ENCODE measurements around a stretch of chr6.

DNA sequence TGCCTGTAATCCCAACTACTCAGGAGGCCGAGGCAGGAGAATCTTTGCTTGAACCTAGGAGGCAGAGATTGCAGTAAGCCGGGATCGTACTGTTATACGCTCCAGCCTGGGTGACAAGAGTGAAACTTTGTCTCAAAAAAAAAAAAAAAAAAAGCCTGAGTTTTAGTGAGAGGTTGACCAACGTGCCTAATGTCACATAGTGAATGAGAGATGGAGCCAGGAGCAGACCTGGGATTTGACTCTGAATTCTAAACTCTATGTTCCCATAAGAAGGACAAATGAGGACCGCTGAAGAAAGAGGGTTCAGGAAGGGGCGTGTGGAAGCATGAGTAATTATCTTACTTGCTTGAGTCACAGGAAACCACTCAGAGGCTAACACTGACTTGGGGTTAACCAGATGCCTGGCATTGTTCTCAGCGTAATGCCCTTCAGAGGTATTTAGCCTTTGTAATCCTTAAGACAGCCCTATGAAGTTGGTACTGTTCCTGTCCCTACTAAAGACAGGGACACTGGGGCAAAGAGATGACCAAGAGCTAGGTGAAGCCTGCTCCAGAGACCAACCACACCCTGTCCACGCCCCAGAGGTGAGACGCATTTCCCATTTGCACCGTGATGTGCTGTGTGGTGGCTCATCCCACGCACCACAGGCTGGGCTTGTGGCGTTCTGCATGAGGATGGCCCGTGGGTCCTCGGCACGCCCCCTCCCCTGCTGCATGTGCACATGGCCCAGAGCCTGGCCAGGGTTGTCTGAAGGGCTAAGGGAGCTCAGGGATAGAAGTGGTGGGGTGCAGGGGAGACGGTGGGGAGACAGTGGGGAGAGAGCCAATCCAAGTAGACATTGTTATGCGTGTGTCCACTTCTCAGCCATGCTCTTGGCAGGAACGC lies 70.7 kb downstream of the SYTL3 start:
- PRO-cap, result no peak

DNA sequence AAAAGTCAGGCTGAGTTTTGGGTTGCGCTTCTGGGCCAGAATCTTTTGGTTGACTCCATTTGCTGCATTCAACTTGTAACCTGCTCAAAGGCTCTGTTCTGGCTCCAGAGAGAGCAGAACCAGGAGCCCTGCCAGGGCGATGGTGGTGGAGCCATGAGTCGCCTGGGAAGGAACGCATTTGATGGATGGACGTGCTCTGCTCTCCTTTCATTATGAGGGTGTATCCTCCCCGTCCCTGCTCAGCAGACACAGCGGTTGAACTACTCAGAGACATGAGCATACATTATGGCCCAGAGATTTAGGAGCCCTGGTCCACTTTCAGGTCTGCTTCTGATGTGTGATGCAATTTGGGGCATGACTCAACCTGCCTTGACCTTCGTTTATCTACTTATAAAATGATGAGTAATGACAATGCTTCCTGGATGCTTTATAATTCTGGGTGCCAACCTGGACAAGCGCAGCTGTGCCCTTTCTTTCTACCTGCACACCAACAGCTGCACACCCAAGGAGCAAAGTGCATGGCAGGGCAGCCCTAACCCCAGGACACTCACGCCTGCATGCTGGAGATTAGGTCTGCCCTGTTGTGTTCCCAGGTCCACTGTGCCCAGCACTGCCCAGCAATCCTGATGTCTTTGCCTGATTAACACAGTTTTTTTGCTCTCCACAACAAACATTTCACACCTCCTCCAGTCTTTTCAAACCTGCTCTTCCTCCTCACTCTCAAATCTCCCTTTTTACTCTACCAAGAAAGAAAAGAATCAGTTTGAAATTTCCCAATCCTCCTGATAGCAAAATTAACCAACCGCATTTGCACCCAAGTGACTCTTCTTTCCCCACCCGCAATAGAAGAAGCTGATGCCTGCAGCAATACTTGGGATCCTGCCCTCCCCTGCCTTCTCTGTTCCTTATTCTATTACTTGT lies 81.3 kb downstream of the EZR start:
- PRO-cap, result no peak

DNA sequence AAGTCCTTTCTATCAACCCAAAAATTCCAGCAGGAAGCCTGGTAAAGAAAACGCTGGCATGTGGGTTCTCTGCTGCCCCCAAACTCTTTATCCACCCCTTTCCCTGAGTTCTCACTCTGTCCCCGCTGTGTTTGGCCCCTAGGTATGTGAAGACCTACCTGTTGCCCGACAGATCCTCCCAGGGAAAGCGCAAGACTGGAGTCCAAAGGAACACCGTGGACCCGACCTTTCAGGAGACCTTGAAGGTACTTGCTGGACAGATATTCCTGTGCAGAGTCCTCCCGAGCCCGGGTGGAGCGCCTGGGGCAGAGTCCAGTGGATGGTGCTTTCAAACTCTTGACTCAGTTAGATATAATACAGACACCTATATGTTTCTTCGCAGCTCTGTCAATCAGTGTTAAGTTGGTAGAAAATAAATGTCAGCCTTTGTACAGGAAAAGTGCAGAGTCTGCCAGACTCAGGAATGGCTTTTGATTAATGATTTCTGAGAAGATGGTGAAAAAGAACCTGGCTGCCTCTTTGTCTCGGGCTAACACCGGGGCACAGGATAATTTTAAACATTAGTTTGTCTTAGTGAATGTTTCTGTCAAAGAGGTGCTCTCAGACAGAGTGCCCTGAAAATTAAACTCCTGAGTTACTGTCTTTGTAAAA lies 67.3 kb downstream of the EZR start:
- PRO-cap, result no peak

DNA sequence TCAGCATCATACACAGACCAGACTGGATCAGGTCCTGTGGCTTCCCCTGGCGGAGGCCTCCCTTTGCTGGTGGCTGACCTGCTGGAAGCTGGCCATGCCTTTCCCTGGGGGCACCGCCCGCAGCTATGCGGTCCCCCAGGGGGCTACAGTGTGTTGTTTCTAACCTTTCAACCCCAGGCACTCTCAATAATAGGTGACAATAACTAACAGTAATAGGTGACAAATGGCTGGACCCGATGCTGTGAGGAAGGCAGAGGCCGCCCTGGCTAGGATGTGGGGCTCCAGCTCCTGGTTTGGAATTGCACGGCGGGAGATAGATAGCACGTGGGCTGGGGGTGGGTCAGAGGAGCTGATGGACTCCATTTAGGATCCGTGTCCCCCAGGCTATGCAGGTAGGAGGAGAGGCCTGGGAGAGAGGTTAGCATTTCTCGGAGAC lies 61.5 kb downstream of the EZR start:
- PRO-cap, result no peak

- PRO-cap, result no peak
Observed at GRCh38 chr6:158772539-158773634, 46.3 kb downstream of the EZR start.

DNA sequence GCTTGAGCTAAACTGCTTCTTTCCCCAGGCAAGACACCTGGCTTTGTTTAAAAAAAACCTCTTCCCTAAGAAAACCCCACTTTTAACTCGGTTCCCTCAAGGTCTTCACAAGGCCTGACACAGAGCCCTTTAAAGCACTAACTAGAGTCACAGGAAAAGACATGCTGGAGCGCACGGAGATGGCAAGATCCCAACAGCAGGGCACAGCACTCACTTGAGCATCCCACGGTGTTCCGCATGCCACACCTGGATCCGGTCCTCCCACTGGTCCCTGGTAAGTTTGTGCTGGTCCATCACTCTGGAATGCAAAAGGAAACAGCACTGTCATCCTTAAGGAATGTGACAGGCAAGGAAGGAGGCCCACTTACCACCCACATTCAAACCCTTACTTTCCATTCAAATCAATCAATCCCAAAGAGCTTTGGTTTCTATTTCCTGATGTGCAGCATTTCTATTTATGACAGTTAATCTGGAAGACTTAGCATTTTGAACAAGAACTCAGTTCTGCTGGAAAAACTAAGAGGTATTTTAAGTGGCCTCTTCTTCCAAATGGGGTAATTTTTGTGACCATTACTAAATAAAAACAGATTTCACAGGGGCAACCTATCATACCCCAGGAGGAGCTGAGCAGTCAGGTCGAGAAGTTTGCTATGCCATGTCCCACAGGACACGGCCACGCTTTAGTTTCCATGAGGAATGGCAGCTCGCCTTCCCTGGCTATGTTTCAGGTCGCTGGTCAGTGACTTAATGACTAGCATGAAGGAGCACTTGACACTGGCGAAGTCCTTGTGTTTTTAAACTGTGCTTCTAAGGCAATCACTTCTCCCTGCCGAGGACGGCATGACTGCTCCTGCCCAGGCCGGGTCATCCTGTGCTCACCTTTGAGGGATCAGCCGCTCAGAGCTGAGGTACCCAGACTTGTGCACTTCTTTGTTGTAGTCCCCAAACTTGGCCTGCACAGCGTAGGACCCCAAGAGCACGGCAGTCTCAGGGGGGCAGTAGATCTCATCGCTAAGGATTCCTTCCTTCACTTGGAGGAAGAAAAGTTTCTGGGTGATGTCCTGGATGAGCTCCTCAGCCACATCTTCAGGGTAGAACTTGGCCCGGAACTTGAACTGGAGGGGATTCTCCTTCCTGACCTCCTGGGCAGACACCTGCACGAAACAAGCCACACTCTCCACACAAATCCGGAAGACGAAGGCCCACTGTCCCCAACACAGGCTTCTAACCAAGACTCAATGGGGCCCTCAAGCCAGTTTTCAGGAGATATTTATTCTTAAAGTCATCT lies 34.3 kb downstream of the EZR start:
- PRO-cap, result no peak

- PRO-cap, result no peak
Observed at GRCh38 chr6:158789190-158789905, 29.8 kb downstream of the EZR start.

DNA sequence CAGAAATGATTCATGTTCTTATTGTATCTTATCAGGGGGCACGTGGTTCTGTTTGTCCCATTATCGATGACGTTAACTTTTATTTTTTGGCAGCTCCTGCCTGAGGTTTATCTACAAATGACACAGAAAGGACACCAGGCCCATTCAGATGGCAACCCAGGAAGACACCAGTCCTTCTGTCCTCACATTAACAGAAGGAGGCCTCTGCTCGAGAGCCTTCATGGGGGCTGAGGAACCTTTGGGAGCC lies 41.2 kb upstream of the EZR start:
- PRO-cap, result no peak

DNA sequence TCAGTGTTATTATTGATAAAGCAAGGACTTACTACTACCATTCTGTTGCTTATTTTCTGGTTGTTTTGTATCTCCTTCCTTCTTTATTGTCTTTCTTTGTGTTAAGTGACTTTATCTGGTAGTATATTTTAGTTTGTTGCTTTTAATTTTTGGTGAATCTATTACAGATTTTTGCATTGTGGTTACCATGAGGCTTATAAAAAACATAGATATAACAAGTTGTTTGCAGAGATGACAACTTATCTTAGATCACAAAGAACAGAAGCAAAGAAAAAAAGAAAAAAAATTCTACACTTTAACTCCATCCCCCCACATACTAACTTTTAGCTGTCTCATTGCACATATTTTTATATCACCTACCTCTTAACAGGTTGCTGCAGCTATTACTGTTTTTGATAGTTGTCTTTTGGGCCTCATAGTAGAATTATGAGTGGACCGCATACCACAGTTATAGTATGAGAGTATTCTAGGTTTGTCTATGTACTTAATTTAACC lies 12.5 kb downstream of the RSPH3 start:
- PRO-cap, result no peak

DNA sequence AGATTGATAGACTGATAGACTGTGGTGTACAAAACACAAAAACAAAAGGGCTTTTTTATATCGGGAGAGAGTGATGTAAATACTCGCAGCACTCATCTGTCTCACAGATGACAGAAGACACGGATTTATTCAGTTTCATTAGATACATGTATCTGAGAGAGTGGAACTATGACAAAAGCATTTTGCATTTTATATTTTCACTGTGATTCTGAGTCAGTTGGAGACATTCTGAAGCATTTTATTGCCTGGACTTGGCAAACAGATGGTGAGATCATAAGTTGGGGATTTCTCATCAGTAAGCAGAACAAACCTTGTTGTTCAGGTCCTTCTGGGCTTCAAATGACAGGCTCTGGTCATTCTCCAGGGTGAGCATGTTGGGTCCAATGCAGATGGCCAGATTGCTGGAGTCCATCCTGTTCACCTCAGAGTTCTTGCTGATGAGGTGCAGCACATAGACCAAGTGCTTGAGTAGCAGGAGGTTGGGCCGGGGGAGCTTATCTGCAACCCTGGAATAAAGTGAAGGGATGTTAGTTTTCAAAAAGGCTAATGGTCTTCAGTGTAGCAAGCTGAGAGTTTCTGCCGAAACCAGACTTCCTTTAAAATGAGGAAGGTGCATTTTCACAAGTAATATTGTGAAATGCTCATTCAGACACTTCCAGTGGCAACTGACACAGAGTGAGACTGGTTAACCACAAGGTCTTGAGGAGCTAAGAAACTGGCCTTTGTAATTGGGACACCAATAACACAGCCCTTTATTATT lies 5.8 kb downstream of the TAGAP start:
- PRO-cap, result no peak

DNA sequence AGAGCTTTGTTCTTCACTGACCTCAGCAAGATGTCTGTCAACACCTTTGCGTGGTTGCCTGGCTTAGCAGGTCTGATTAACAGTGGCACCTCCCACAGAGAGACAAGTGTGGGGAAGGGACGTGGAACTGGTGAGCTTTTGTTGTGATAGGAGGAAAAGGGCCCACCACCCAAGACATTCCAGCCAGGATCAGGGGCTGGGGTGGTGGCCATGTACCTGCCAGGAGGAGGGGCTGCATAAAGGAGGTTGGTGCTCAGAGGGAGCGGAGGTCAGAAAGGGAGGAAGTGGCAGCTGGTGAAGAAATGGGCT lies 202.4 kb downstream of the SOD2 start:
- PRO-cap, result no peak

DNA sequence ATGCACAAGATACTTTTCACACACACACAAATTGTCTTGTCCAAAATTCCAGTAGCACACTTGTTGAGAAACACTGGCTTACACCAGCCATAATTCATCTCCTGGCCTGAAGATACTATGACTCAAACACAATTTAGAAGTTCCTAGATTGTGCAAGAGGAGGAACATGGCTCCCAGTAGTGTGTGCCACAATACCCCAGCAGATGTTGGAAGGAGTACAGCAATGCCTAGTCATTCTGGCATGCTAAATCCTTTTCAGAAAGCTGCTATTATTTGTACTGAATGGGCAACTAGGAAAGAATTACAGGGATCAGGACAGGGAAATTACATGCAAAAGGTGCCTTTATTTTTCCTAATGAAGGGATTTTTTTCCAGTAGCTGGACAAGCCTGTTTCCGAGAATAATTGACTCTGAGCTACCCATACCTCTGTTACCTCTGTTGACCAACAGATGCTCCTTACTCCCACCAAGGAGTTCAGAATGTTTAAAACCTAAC lies 10.5 kb upstream of the WTAP start:
- PRO-cap, result no peak

DNA sequence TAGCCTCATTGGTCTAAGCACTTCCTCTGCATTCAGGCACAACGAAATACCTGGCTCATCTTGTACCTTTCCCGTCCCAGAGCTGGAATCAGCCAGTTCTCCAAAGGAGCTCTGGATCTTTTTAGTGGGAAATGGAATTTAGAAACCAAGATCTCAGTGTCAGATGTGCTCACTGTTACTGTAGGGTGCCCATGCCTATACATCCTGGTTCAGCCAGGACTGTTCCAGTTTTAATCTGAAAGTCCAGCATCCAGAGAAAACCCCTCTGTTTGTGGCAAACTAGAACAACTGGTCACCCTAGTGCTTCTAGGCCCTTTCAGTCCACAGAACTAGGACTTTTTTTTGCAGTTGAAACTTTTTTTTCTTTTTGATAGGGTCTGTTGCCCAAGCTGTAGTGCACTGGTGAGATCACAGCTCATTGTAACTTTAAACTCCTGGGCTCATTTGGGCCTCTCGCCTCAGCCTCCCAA lies 3.9 kb upstream of the WTAP start:
- PRO-cap, result no peak

- PRO-cap, result bidirectional peak, plus-strand start at chr6:159727127, minus-strand start at chr6:159726933; bidirectional peak, plus-strand start at chr6:159727575, minus-strand start at chr6:159727408
Observed at GRCh38 chr6:159726452-159727480, 540 bp upstream of the WTAP start.

DNA sequence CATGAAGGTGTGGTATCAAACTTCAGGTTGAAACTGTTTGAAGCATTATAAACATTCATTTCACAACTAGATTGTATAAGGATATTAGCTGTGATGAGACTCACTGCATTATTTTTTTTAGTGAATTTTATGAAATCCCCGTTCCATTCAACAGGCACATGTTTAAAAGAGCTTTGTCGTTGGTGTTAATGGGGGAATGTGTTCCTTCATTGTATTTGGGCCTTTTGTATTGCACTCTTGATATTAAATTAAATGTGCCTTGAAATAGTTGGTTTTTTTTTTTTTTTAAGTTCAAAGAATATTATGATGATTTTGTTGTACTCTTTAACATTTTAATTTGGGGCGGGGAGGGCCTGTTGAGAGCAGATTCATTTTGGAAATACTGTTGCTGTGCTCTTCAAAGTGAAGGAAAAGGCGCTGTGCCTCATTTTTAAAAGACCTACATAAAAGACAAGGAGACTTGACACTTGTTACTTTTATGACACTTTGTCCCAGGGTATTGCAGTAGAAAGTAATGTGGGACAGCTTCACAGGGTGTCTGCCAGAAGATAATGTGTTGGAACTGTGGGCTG lies 12.6 kb upstream of the ACAT2 start:
- PRO-cap, result no peak

GRCh38 chr6:159750578-159751623 lies 10.9 kb upstream of the ACAT2 start:
- PRO-cap, result no peak

DNA sequence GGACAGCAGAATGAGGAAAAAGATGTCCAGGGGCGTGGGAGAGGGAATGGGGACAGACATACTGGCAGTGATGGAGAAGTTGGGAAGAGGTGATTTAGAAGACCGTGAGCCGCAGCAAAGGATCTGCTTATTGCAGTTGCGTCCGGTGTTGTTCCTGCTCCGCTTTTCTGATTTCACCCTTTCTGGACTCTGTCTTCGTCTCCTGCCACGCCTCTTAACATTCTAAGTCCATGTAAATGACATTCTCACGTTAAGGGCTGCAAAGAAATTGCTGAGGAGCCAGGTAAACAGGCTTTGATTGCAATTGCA lies 336 bp upstream of the PNLDC1 start:
- PRO-cap, result no peak

- PRO-cap, result no peak
Observed at GRCh38 chr6:159807353-159807673, 7.2 kb downstream of the PNLDC1 start.

DNA sequence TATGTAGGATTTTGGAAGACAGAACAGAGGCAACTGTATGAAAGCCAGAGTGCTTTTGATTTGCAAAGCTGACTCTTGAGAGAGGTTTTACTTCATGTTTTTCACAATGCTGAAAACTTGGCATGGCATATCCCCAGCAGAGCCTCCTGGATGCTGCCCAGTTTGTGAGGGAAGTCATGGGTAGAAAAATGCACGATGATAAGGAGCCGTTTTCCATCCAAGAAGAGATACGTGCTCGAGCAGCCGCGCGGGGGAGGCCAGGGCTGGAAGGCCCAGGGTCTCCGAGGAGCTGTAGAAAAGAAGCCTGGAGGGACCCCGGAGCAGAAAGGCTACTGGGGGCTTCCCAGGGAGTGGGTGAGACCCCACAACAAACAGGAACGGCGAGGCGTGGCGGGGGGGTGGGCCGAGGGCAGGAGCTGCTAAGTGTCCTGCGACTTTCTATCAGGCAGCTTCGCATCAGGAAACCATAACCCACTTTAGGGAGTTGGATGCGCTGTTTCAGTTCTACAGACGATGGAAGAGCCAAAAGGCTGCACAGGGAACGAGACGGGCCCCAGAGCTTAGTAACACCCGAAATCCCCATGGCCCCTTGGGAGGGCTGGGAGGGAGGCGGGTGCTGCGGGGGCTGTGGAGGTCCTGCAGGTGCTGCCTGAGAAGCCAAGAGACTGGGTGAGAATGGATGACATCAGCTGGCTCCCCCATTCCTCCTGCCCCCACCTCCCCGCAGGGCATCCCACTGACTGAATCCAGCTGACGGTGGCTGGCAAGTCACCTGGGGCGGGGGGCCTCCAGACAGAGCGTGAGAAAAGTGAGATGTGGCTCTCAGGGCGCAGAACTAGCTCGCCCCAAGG lies 36.5 kb downstream of the PNLDC1 start:
- PRO-cap, result unidirectional peak, plus-strand start at position 228 of the sequence

- PRO-cap, result no peak
Observed at GRCh38 chr6:159983774-159984422, 15.0 kb downstream of the IGF2R start.

Measured in tibial artery (tissue), 1 donor.